ENCODE measurements around a stretch of chr6.

- RAMPAGE, total RNA, result no peak
Measured at GRCh38 chr6:136050909-136051446, 199.1 kb downstream of the MTFR2 start.

- RAMPAGE, total RNA, result no peak
Measured at GRCh38 chr6:136067589-136068015, 182.5 kb downstream of the MTFR2 start.

DNA sequence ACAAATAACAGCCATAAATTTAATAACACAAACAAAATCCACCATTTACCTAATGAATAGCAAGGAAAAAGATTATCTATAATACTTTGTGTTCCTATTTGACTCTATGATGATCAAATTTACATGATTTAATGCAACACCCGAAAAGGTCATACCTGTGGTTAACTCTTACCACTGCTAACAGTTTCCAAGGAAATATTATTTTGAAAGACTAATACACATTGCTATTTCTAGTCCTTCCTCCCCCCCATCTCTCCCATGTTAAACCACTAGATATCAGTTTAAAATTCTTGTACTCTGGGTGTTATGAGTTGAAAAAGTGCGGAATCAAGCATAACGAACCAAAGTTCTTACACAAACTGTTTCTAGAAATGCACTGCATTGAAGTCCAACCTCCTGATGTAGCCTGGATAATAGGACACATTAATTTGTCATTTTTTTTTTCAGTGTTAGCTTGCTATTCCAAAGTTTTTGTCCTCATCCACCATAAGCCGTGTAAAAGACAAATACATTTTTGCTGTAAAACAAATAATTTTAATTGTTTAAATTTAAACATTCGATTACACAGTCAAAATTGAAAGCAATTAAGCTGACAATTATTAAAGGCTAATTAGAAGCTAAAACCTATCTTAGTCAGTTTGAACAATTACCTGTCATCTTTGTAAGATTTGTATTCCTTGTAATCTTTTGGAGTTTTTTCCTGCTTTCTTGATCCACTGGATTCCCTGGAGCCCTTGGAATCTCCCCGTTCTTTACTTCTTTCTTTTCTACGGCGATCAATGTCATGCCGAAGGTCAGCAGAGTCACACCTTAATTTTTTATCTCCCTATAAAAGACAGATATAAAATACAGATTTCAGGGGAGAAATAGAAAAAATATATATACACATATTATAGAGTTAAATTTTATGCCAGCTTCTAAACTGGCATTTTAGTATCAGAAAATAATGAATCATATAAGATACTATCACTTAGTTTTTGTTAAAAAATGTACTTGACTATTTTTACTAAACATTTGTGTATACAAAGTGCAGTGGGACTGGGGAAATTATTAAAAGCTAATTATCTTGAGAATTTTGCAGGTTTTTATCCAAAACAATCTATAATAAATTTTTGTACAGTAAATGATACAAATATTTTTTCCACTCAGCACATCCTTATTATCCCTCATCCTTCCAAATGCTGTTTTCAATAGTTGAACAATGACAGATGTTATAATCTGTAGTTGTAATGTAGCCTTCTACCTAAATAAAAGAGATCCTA lies 19.1 kb upstream of the MTFR2 start:
- RAMPAGE, total RNA, result no peak

GRCh38 chr6:136288617-136289520 lies 777 bp downstream of the BCLAF1 start:
- RAMPAGE, total RNA, result no peak

GRCh38 chr6:136525870-136526994 lies 24.0 kb downstream of the MAP7 start:
- RAMPAGE, total RNA, result no peak

DNA sequence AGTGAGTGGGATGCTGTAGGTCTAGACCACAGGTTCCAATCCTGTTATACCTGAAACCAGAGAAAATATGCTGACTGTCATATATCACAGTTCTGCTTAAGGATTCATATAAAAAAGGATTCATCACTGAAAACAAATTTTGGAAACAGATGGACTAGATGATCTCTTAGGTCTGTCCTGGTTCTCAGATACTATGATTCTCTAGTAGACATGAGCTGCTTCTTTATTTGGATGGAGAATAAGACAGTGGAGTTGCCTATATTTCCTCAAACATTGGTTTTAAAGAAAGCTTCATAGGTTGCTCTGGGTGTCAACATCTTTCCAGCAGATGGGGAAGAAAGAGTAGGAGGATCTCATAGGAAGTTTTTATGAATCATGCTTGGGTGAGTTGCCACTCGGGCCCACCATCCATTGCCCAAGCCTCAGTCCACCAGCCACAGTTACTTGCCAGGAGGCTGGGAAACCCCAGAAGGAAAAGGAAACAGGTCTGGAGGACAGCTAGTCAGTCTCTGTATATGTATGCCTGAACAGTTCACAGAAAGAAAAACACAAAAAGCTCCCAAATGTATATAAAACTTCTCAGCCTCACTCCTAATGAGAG lies 42.9 kb upstream of the MAP7 start:
- RAMPAGE, total RNA, result no peak

DNA sequence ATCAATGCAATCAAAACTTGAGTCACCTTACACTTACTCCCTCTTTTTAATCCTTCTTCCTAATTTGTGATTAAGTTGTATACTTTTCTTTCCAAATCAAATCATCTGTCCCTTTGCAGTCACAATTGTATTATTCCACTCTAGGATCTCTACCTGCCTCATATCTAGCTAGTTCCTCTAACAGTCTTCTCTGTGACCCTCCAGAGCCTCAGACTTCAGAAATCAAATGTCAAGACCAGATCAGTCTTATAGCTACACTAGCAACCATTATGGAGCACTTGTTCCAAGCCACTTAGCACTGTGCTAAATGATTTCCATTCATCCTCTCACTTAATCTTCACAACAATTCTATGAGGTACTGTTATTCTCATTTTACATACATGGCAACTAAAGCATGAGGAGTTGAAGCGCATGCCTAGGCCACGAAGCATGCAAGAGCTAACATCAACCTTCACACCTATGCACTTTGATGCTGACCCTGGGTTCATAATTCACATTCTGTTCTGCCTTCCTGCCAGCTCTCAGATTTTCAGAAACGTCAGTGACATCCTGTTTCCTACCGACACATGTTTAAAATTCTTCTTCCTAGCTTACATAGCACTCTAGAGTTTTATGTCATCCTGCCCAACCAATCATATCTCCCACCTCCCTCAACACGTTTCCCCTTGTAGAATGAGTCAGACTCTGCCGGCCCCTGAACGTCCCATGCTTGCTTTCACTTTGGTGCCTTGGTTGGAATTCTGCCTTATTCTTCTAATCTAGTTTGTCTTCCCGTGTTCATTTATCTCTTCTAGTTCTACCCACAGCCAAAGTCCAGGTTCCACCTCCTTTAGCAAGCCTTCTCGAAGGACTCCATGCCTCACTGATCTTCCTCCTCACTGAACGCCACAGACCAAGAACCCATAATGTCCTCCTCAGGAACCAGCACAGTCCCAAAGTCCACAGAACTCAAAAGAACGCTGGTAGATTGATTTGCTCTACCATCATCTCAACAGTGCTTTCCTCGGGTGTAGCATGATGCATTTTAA lies 97.1 kb upstream of the MAP7 start:
- RAMPAGE, total RNA, result no peak

DNA sequence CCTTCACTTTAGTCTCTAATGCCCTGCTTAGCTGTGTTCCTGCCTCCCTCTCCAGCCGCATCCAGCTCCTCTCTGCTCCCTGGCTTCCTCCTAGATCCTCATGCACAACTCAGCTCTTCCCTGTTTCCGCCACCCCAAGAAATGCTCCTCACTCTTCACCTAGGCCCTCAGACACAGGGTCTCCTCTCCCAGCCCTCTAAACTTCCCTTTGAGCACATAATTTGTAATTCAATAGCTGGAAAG lies 37.2 kb downstream of the MAP3K5 start:
- RAMPAGE, total RNA, result no peak

DNA sequence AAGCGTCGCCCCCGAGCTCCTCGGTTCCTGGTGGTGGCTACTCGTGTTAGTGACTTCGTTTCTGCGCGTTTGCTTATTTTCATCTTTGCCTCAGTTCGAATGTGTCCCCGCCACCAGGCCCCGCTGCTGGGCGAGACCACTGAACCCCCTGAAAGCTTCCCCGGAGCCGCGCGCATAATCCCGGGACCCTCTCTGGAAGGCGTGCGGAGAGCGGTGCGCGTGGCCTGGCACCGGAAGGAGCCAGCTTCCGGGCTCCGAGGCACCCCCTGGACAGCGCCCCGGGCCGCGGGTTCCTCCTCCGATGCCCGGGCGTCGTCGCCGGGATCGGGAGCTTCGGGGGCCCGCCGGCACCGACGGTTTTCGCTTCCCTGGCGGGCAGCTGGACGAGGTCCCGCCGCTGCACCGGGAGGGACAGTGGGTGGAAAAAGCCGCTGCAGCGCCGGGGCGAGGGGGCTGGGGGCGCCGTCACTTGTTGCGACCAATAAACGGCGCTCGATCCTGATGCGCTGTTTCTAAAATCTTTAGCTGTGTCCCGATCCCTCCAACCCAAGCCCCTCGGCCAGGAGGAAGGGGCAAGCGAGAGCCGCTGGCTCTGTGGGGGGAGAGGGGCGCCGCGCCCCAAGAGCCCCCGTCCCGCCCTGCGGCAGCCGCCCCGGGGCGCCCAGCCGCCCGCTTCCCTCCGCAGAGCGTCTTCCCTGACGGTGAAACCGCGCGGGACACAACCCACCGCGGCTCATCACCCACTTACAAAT lies 543 bp upstream of the SLC35D3 start:
- RAMPAGE, total RNA, result no peak

GRCh38 chr6:136956933-136957730 lies 35.0 kb downstream of the SLC35D3 start:
- RAMPAGE, total RNA, result no peak

- RAMPAGE, total RNA, result no peak
Measured at GRCh38 chr6:137001300-137002414, 43.1 kb downstream of the IL20RA start.

DNA sequence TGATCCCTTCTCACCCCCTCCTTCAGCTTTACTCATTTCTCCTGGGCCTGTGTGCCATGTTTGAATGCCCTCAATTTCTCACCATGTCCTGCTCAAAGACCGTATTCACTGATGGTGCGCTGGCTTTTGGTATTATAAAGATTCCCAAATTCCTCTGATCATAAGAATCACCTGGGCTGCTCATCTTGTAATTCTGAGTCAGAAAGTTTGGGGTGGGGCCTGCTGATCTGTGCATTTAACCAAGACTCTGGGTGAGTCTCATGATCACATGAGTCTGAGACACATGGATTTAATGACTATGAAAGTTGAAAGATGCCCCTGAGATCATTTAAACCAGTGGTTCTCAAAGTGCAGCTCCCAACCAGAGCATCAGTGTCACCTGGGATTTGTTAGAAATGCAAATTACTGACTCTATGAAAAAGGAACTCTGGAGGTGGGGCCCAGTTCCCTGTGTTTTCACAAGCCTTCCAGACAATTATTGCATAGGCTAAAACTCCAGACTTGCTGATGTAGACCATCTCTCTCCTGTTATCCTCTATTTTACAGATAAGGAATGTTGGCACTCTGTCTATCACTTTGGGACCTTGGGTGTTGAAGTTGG lies 57.7 kb upstream of the IL20RA start:
- RAMPAGE, total RNA, result no peak

GRCh38 chr6:137234461-137234876 lies 15.3 kb upstream of the IFNGR1 start:
- RAMPAGE, total RNA, result no peak

DNA sequence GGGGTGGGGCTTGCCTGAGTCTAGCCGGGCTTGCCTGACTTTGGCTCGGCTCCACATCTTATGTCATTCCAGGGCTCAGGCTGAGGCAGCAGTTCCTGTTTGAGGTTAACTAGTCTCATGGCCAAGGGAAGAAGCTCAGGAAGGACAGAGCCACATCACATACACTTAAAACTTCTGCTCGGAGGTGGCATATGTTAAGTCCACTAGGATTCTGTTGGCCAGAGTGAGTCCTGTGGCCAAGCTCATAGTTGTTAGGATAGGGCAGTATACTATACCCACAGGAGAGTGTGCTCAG lies 90.1 kb upstream of the IFNGR1 start:
- RAMPAGE, total RNA, result no peak

DNA sequence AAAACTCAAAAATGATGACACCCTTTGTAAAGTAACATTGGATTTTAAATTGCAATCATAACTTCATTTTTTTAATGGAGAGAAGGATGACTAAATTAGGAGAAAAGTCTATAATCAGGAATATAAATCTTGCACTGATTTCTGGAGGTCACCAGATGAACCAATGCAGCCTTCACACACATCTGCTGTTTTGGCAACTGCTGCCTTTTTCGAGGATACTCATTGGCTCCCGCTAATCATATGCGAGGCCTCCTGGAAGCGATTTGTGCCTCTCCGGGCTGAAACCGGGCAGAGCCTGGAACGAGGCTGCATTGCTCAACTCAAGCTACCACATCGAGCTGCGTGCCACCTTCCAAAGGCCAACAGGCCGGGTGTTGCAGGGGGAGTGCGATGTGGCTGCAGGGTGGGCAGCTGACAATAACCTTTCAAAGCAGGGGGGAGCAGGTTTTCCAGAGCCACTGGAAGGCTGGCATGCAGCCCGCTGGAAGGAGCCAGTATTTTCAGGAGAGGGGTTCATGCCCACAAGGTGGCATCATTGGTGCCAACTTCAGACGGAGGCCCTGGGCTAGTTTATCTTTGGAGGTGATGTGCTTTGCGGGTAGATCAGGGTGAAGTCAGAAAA lies 122.5 kb upstream of the IFNGR1 start:
- RAMPAGE, total RNA, result no peak

DNA sequence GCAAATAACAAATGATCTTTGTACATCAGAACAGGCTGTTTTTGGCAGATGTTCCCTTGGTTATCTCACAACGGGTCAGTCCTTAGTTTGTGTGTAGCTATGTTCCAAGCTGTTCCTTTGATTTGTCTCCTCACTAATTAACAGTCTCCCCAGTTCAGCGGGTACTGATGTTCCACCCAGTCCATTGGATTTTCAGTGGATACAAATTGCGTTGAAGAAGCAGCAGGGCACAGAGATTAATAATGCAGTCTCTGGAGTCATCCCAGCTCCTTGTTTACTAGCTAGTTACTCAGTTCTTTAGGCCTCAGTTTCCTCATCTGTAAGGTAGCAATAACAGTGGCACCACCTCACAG lies 131.2 kb upstream of the IFNGR1 start:
- RAMPAGE, total RNA, result no peak

DNA sequence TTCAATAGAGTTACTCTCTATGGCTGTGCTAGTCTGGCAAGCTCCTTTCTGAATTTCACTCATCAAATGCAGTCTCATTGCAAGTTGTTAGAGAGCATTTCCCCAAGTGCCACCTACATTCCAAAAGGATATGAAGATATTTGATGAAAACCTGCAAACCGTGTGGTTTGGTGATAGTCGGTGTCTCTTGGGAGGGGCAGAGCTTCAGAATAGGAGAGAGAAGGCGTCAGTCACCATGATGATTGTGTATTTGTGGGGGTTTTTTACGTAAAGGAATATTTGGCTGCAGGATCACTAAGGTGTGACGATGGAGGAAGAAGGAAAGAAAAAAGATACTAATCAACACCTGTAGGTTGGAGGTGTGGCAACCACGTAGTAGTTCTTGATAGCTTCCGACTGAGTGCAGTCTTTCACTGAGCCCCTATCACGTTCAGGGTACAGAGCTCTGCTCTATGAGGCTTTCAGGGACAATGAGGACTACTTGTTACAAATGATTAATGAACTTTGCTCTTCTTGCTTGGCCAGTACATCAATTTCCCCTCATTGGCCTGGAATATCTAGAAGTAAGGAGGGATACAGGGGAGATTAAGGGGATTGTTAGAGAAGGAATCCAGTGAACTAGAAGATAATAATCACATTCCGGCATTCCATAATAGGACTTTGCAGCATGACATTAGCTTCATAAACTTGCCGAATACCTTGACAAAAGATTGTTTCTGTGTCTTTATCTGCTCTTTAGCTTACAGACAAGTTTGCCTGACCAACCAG lies 73.0 kb upstream of the TNFAIP3 start:
- RAMPAGE, total RNA, result no peak

DNA sequence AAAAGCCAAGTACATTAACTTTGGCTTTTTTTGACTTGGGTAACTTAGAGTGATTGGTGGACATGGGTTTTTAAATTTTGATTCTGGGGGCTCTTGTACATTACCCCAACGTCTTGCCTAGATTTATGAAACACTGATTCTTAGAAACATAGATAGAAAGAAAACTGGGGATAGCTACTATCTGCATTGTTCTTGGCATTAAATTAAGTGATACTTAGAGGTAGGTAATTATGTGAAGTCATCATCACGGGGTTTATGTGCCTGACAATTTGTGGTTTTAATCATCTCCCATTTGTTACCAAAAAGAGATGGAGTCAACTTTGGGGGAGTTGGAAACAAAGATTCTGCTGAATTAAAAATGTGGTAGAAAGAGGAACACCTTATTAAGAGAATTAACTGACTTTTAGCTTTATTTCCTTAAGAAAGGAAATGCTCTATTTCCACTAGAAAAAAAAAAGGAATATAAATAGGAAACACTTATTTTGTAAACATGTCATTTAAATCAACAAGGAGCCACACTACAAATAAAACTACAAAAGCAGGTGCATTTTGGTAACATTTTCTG lies 5.5 kb downstream of the TNFAIP3 start:
- RAMPAGE, total RNA, result no peak

GRCh38 chr6:137873090-137874008 lies 6.3 kb downstream of the TNFAIP3 start:
- RAMPAGE, total RNA, result no peak

DNA sequence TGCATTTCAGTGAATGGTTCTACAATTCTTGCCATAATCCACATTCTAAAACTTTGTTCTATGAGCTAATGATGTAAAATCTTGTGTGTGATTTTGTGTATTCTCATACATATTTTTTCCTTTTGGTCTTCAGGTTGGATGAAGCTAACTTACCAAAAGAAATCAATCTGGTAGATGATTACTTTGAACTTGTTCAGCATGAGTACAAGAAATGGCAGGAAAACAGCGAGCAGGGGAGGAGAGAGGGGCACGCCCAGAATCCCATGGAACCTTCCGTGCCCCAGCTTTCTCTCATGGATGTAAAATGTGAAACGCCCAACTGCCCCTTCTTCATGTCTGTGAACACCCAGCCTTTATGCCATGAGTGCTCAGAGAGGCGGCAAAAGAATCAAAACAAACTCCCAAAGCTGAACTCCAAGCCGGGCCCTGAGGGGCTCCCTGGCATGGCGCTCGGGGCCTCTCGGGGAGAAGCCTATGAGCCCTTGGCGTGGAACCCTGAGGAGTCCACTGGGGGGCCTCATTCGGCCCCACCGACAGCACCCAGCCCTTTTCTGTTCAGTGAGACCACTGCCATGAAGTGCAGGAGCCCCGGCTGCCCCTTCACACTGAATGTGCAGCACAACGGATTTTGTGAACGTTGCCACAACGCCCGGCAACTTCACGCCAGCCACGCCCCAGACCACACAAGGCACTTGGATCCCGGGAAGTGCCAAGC lies 11.4 kb downstream of the TNFAIP3 start:
- RAMPAGE, total RNA, result no peak